Cytotoxic T cell (primary cell): ENCODE results near the genes STAC and TRANK1.

DNA sequence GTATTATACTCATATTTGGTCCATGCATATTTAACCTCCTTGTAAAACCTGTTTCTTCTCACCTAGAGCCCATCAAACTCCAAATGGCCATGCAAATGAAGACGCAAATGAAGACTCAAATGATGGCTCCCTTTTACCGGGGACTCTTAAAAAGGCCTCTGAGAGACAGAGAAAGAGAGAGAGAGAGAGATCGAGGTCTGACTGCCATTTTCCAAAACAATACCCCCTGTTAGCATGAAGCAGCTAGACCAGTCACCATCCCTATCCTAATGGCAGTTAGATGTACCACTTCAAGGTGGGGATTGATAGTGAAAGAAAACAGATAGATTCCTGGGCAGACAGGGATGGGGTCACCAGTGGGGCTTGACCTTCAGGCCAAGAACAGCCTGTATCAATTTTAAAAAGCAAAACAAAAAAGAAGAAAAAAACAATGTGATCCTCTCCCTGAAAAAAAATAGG is 243.9 kb upstream of the STAC start:
- PRO-cap, 2 experiments: no peak in any of the 2 experiments

- PRO-cap, 2 experiments: no peak in any of the 2 experiments
These were observed at the start of gene STAC for GRCh38 chr3:36379852-36380797. TSS of gene STAC (plus strand) at chr3:36380504.

GRCh38 chr3:36787172-36787657 is 22.9 kb upstream of the DCLK3 start:
- PRO-cap, 2 experiments: no peak in any of the 2 experiments

- PRO-cap, 2 experiments: peak in 1 of 2 experiments; most common plus-strand start chr3:36944494 (in 1); most common minus-strand start chr3:36944405 (in 1)
These were observed 877 bp downstream of the TRANK1 start for GRCh38 chr3:36943771-36944582.

- PRO-cap, 2 experiments: peak in 2 of 2 experiments; most common plus-strand start chr3:36945138 (in 1); most common minus-strand start chr3:36944992 (in 2)
These were observed at the start of gene TRANK1 for GRCh38 chr3:36944583-36945480. TSS of gene TRANK1 (minus strand) at chr3:36945054.

DNA sequence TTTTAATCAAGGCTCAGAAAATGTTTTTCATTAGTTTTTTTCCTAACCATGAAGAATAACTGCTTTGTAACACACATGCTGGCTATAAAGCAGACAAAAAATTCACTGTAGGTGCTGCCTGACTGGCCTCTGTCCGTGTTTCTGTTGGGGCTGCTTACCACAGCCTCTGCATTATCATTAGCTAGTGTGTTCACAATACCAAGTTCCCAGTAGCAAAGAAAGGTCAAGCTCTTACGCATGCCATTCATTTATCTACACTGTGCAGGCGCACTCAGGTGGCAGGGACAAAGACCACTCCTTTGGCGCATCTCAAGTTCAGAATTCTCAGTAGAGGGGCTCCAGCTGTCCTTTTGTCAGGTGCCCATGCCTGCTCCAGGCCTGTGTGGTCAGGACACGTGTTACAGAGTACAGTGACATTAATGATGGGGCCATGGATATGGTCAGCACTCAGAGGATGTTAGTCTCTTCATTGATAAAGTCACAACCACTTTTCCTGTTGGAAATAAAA is 22.3 kb downstream of the MLH1 start:
- PRO-cap, 2 experiments: no peak in any of the 2 experiments

DNA sequence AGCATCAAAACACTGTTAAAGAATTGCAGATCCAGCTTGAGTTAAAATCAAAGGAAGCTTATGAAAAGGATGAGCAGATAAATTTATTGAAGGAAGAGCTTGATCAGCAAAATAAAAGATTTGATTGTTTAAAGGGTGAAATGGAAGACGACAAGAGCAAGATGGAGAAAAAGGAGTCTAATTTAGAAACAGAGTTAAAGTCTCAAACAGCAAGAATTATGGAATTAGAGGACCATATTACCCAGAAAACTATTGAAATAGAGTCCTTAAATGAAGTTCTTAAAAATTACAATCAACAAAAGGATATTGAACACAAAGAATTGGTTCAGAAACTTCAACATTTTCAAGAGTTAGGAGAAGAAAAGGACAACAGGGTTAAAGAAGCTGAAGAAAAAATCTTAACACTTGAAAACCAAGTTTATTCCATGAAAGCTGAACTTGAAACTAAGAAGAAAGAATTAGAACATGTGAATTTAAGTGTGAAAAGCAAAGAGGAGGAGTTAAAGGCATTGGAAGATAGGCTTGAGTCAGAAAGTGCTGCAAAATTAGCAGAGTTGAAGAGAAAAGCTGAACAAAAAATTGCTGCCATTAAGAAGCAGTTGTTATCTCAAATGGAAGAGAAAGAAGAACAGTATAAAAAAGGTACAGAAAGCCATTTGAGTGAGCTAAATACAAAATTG is 83.3 kb downstream of the GOLGA4 start:
- PRO-cap, 2 experiments: no peak in any of the 2 experiments

- PRO-cap, 2 experiments: no peak in any of the 2 experiments
These were observed 18.9 kb downstream of the ITGA9 start for GRCh38 chr3:37470806-37471181.

DNA sequence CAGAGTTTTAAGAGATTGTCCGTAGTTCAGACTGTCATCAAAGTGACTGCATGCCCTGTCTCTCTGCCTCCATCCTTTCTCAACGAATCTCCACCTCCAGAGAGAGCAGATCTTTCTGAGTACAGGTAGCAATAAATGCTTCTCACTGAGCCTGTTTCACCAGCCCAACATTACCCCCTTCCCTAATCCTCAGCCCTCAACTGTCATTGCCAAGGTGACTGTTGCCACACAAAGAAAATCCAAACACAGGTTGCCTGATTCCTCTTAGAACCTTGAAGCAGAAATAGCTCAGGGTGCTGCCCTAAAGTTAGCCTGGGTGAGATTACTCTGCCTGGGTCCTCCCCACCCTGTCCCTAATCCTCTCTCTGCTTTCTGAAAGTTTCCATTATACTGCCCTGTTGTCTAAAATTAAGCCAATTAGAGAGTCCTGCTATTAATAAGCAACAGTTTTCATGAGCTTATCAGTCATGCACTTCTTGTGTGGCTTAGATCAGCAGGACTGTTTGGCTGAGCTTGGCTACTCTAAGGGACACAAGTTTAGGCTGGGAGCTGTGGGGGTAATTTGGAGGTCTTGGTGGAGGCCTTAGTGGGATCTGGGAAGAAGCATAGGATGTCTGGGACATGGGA is 57.0 kb downstream of the ITGA9 start:
- PRO-cap, 2 experiments: no peak in any of the 2 experiments

DNA sequence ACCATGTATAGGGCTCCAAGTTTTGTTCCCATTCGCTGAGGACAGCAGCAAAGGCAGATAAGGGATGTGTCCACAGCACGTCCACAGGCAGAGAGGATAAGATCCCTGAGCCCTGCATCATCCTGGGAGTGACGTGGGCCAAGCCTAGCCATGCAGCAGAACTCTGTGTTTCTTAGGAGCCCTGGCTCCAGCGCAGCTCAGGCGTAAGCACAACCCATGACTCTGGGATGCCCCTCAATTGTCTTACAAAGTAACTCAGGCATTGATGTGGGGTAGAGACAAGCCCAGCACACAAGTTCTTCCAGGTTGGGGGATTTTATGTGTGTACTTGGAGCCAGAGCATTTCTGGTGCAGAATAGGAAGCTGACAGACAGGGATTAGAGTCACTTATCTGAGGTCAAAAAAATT is 194.3 kb upstream of the CTDSPL start:
- PRO-cap, 2 experiments: no peak in any of the 2 experiments

DNA sequence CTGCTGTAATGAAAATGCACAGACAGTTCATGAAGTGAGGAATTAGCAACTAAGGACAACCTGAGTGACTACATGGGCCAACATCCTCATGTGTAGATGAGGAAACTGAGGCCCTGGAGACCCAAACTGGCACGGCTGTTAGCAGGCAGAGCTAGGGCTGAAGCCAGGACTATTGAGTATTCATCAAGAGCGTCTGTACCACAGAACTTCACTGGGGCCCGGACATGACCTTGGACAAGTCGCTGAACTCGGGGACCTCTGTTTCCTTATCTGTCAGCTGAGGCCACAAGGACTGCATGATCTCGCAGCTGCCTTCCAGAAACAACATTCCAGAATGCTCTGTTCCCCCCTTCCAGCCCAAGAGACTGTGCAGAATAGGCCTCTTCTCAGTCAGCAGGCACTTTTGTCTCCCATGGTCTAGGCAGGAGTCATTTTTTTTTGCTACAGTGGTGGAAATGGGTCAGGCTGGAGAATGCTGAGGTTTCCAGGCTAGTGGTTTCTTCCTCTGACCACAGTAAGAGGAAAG is 90.2 kb upstream of the CTDSPL start:
- PRO-cap, 2 experiments: no peak in any of the 2 experiments

DNA sequence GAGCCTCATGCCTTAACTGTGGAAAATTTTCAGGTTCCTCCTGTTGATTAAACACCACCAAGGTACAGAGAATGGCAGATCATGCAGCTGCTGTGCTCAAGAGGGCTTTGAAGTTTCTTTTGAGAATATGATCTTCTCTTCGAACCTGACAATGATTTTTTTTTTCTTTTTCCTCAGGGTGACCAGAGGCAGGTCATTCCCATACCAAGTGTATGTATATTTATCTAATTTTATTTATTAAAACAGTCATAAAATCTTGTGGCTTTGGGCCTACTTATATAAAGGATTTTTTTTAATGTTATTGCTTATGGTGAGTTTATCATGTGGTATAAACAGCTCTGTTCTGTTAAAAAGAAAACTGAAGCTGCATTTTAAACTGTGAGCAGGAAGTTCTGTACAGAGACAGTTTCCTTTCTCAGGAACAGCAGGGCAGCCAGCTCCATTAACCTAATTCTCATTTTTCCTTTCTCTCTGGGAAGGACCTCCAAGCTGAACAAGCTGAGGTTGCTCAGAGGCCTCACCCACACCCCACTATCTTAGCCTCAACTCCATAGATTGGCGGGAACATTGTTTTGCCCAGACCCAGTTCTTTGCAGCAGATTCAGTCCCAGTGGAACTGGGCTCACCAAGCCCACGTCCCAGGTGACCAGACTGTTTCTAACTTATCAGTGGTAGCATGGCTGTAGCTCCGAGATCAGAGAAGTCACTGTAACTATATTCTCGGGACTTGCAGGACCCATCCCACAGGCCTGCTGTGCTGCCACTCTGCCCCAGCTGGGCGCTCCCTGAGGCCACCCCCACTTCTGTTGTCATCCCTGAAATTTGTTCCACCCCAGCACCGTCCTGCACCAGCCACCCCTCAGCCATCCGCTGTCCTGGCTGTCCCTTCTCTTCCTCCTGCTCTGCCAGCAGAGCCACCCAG is 33.4 kb upstream of the VILL start:
- PRO-cap, 2 experiments: no peak in any of the 2 experiments

DNA sequence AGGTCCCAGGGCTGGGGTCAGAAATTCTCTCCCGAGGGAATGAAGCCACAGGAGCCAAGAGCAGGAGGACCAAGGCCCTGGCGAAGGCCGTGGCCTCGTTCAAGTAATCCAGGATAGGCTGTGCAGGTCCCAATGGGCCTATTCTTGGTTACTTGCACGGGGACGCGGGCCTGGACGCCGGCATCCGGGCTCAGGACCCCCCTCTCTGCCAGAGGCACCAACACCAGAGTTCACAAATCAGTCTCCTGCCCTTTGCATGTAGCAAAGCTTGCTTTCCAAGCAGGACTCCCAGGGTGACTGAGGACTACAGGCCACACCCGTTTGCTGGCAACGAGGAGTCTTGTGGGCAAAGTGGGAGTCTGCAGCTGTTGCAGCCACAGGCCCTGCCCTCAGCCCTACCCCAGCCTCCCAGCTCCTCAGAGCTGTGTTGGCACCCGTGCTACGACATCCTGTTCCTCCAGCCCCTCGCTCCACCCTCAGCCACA is 21.2 kb upstream of the VILL start:
- PRO-cap, 2 experiments: no peak in any of the 2 experiments

GRCh38 chr3:37983274-37983901 is 7.2 kb upstream of the VILL start:
- PRO-cap, 2 experiments: no peak in any of the 2 experiments

- PRO-cap, 2 experiments: no peak in any of the 2 experiments
These were observed 534 bp downstream of the PLCD1 start for GRCh38 chr3:38028761-38029454.

- PRO-cap, 2 experiments: no peak in any of the 2 experiments
These were observed 3.8 kb upstream of the ACVR2B start for GRCh38 chr3:38449921-38450266.

GRCh38 chr3:38648077-38648917 is 1.2 kb downstream of the SCN5A start:
- PRO-cap, 2 experiments: no peak in any of the 2 experiments

DNA sequence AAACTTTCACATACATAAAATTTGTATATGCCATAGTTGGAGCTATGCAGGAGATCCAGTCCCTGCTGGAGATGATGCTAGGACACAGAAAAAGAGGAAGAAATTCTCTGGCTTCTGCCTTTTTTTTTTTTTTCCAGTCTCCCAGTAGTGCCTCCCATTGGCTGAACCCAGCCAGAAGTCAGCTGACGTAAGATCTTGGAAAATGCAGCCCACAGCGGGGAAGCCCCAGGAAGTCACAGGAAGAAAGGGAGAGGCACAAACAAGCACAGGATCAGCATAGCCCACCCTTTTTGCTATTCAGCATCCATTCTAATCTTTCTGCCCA is 38.5 kb downstream of the SCN11A start:
- PRO-cap, 2 experiments: no peak in any of the 2 experiments

GRCh38 chr3:39108293-39108894 is 914 bp downstream of the TTC21A start:
- PRO-cap, 2 experiments: peak in 2 of 2 experiments; most common plus-strand start chr3:39108497 (in 1); most common minus-strand start chr3:39108511 (in 2)

- PRO-cap, 2 experiments: no peak in any of the 2 experiments
These were observed 29.6 kb downstream of the CX3CR1 start for GRCh38 chr3:39250160-39250628.